Sigmoid colon (tissue), 4 donors: ENCODE measurements around a stretch of chr21.

- PRO-cap, result no peak
- RAMPAGE, long total RNA, 4 experiments, result no peak in any of the 4 experiments
Measured at GRCh38 chr21:16538956-16539203, 809.1 kb downstream of the USP25 start.

GRCh38 chr21:17139560-17140024 lies 373.3 kb upstream of the CXADR start:
- PRO-cap, result no peak
- RAMPAGE, long total RNA, 4 experiments, result no peak in any of the 4 experiments

- PRO-cap, result no peak
- RAMPAGE, long total RNA, 4 experiments, result no peak in any of the 4 experiments
Measured at GRCh38 chr21:17467153-17467628, 45.7 kb upstream of the CXADR start.

DNA sequence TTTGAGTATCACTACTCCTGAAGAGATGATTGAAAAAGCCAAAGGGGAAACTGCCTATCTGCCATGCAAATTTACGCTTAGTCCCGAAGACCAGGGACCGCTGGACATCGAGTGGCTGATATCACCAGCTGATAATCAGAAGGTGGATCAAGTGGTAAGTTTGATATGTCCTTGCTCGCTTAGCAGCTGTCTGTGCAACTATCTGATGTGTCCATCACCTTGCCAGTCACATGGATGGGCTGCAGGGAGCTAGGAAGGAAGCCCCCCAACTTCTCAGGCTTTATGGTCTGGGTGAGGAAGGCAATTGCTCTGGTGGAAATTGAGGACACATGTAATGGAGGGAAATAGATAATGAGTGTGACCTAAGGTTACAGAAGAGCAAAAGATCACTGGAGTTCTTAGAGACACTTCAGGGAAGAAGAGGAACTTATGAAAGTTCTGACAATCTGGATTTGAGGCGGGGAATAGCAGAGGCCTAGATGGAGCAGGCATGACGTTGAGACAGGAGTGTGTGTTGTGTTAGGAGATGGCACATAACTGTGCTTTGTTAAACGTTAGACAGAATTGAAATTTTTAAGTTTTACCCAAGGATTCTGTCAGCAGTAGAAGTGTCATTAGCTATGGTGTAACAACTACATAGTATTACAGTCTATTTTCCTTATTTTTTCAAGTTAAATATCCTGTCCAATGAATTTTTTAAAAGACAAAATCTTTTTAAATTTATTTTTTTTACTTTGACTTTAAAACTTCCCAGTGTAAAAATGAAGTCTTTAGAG lies 34.4 kb downstream of the CXADR start:
- PRO-cap, result no peak
- RAMPAGE, long total RNA, 4 experiments, result no peak in any of the 4 experiments

DNA sequence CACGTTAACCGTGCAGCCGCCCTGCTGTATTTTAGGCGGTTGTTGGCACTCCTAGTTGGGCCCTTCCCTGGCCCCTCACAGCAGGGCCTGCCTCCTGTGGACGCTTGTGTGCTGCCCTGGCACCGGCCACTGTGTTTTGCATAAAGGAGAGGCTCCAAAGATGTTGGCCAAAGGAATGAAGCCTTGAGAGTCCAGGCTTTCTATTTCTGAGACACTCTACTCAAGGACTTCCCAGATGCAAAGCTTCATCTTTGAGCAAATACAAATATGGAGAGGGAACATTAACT lies 683 bp upstream of the BTG3 start:
- PRO-cap, result no peak
- RAMPAGE, long total RNA, 4 experiments, result no peak in any of the 4 experiments

DNA sequence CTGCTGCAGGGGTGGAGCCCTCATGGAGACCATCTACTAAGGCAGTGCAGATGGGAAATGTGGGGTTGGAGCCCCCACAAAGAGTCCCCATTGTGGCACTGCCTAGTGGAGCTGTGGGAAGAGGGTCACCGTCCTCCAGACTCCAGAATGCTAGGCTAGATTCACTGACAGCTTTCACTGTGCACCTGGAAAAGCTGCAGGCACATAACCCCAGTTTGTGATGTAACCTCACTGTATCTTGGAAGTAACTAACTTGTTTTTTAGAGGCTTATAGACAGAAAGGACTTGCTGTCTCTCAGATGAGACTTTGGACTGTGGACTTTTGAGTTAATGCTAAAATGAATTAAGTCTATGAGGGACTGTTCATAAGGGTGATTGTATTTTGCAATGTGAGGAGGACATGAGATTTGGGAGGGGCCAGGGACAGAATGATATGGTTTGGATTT lies 10.7 kb downstream of the C21orf91 start:
- PRO-cap, result no peak
- RAMPAGE, long total RNA, 4 experiments, result no peak in any of the 4 experiments

DNA sequence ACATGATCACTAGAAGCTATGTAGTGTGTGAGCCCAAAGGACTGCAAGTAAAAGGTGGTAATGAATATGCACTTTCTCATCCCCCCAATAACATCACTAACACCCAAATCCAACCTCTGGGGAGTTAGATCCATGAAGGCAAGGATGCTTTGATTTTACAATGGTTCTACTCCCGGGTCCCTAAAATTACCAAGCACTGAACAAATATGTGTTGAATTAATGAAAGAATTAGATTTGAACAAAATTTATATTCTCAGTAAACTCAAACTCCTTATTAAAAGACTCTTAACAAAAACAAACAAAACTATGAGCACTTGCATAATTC lies 900.2 kb upstream of the TMPRSS15 start:
- PRO-cap, result no peak
- RAMPAGE, long total RNA, 4 experiments, result no peak in any of the 4 experiments

DNA sequence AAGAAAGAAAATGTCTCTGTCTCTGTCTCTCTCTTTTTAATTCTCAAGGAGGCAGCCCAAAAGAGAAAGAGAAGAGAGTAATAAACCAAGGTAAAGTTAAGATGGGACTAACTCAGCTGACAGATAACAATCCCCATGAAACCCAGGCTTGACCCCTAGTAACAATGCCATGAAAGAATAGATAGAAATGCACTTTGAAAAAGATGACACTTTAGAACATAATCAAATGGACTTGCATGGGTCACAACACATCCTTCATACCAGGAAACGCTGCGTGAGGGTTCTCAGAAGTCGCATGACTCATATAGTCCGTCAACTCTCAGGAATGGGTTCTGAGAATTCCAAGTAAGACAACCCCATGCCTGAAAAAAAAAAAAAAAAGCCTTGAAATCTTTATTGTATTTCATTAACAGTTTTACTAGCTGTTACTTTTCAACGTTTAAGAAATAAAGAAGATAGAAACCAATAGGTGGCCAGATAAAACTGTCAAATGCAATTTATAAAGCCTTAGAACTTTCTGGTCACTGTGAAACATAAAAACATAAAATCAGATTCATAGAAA lies 201.9 kb downstream of the NCAM2 start:
- PRO-cap, result no peak
- RAMPAGE, long total RNA, 4 experiments, result no peak in any of the 4 experiments

GRCh38 chr21:25568105-25568695 lies 39.1 kb downstream of the MRPL39 start:
- PRO-cap, result no peak
- RAMPAGE, long total RNA, 4 experiments, result no peak in any of the 4 experiments

DNA sequence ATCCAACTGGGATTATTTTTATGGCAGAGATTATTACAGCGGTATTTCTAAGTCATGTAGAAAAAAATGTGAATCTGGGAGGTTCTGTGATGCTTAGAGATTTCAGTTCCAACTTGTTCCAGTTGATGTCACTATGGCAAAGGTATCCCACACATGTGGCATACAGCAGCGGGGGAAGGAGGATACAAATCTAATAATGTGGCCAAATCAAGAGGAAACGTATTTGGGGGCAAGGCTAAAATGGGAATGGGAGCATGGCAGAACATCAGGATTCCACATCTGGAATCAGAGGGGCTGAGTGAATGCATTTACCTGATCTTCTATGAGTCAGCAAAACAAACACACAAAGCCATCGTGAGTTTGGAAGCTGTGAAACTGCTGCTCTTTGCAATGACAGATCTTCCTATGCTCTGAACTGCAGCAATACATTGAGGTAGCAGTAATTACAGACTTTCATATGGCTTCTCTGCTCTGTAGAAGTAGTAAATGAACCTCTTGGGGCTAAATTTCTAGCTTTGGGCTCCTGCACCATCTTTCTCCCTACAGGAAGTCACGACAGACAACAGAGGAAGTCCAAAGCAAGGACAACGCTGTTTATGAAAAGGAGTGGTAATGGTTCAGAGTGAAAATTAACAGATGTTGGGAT lies 55.5 kb downstream of the GABPA start:
- PRO-cap, result no peak
- RAMPAGE, long total RNA, 4 experiments, result no peak in any of the 4 experiments

GRCh38 chr21:25911518-25912099 lies 176.8 kb downstream of the GABPA start:
- PRO-cap, result no peak
- RAMPAGE, long total RNA, 4 experiments, result no peak in any of the 4 experiments

DNA sequence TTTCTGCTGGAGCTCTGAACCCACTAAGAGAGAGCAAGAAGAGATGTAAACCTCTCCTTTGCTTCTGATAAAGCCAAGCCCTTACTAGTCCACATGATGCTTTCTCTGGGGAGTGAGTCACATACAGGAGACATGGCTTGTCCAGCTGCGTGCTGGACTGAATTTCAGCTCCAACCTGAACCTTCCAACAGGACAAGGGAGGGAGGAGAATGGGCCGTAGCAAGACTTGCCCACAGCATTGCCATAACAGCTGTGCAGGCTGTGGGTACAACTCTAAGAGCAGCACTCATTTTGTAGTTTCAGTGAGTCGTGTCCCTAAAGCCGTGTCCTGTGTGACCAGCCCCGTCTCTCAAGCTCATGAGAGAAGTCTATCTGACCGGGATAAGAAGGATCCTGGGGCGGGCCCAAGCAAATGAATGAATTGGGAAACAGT lies 195.1 kb downstream of the GABPA start:
- PRO-cap, result unidirectional peak, minus-strand start at position 357 of the sequence
- RAMPAGE, long total RNA, 4 experiments, result no peak in any of the 4 experiments

GRCh38 chr21:25960287-25961776 lies 209.7 kb downstream of the APP start:
- PRO-cap, result no peak
- RAMPAGE, long total RNA, 4 experiments, result no peak in any of the 4 experiments

- PRO-cap, result no peak
- RAMPAGE, long total RNA, 4 experiments, result no peak in any of the 4 experiments
Measured at GRCh38 chr21:25982349-25982597, 188.3 kb downstream of the APP start.

DNA sequence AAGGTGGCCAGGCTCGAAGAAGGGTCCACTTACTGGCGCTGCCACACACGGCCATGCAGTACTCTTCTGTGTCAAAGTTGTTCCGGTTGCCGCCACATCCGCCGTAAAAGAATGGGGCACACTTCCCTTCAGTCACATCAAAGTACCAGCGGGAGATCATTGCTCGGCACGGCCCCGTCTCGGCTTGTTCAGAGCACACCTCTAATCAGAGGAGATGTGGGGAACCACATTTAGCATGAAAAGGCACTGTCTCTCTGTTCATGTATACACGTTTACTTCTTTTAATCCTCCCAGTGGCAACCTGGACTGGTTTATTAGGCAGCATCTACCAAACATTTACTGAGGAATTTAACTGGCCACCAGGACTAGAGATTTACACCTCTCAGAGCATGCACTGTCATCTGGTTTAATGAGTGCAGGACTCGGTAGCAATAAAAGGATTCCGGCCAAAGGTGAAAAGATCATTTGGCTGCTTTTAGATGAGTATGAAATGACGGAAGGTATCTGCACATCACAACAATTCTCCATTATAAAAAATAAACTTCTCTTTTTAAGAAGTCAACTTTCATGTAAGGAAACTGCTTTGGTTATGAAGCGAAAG lies 170.5 kb downstream of the APP start:
- PRO-cap, result no peak
- RAMPAGE, long total RNA, 4 experiments, result no peak in any of the 4 experiments

DNA sequence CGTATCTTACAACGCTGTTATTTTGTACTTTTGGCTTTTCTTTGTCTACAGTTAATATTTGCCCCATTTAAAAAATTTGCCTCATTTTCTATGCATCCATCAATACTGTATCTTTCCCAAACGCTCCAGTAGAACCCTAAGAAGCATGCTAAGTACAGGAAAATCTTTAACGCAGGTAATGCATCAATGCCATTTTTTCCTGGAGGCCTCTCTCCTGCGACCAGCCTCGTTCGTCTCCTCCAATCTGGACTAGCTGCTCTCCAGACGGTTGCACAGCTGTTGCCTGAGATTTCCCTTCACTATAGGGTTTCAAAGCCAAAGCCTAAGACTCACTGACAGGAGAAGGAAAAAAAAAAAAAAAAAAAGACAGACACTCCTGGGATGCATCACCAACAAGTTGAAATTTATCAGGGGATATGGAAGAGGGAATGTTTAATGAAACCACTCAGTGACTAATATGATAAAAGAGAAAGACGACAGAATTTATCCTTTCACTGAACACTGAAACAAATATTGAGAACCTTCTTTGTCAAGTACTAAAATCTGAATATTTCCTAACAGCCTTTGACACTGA lies 93.1 kb downstream of the APP start:
- PRO-cap, result no peak
- RAMPAGE, long total RNA, 4 experiments, result no peak in any of the 4 experiments

- PRO-cap, result no peak
- RAMPAGE, long total RNA, 4 experiments, result no peak in any of the 4 experiments
Measured at GRCh38 chr21:26169012-26169340, 1.6 kb downstream of the APP start.

GRCh38 chr21:26235526-26235990 lies 65.0 kb upstream of the APP start:
- PRO-cap, result no peak
- RAMPAGE, long total RNA, 4 experiments, result no peak in any of the 4 experiments

GRCh38 chr21:26782399-26783064 lies 62.7 kb downstream of the ADAMTS1 start:
- PRO-cap, result no peak
- RAMPAGE, long total RNA, 4 experiments, result no peak in any of the 4 experiments

DNA sequence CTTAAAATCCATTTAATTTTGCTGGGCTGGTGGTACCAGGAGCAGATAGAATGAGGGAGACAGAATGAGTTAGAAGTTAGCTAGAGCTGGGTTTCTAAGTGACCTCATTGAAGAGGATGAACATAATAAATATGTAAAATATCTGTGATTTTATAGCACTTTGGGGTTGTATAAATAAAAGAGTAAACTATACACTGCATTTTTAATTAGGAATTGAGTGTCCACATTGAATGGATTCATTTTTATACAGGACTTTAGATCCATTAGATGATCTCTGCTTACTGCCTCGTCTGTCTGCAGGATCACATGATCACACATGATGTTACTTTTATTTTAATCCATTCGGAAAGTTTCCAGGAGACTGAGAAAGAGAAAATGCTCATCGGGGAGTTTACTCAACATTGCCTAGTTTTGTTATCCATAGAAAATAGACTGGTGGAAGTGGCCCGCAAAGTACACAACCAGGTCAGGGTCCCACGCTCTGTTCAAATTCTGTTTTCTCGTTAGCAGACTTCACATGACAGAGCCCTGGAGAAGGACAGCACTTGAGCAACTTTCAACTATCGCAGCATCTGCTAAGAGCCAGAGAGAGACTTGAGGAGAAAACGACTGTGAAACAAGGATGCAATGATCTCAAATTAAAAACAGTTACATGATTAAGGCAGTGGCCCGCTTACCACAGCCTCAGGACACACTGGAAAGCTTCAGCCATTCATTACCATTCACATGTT lies 44.3 kb downstream of the ADAMTS1 start:
- PRO-cap, result bidirectional peak, plus-strand start at position 523 of the sequence, minus-strand start at position 304 of the sequence
- RAMPAGE, long total RNA, 4 experiments, result no peak in any of the 4 experiments